Cardiac atrium fibroblast (primary cell): ENCODE measurements around the genes LMBRD1 and B3GAT2.

DNA sequence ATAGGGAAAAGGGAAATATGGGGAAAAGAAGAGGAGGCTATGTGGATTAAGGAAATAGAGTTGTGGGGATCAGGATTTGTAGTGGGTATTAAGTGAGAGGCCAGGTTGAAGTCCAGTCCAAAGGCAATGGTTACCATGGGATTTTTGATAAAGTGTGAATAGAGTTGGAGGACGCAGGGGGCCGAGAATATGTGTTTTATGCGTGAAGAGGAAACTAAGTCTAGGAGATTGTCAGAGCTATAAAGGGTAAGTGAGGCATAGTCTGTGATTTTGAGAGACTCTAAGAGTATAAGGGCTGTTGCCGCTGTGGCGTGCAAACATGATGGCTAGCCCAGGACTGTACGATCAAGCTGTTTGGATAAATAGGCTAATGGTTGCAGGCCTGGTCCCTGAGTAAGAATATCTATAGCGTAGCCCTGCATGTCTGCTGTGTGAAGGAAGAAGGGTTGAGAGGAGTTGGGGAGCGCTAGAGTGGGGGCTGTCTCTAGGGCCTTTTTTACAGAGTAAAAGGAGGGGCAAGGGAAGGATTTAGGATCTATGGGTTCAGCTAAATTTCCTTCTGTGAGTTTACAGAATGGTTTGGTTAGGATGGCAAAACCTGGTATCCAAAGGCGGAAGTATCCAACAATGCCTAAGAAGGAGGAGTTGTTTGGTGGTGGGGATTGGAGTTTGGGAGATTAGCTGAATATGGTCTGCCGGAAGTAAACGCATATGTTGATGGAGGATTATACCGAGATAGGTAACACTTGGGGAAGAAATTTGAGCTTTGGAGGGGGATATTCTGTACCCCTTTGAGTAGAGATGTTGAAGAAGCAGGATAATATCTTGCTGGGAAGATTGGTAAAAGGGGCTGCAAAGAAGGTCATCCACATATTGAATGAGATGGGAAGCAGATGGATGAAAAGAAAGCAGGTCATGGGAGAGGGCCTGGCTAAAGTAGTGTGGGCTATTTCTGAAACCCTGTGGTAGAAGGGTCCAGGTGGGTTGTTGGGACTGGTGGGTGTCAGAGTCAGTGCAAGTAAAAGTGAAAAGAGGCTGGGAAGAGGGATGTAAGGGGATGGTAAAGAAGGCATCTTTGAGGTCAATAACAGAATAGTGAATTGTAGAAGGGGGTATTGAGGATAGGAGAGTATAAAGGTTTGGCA lies 749.5 kb upstream of the ADGRB3 start:
- RAMPAGE, long total RNA: no peak

GRCh38 chr6:67887566-67888586 lies 747.2 kb upstream of the ADGRB3 start:
- RAMPAGE, long total RNA: no peak

DNA sequence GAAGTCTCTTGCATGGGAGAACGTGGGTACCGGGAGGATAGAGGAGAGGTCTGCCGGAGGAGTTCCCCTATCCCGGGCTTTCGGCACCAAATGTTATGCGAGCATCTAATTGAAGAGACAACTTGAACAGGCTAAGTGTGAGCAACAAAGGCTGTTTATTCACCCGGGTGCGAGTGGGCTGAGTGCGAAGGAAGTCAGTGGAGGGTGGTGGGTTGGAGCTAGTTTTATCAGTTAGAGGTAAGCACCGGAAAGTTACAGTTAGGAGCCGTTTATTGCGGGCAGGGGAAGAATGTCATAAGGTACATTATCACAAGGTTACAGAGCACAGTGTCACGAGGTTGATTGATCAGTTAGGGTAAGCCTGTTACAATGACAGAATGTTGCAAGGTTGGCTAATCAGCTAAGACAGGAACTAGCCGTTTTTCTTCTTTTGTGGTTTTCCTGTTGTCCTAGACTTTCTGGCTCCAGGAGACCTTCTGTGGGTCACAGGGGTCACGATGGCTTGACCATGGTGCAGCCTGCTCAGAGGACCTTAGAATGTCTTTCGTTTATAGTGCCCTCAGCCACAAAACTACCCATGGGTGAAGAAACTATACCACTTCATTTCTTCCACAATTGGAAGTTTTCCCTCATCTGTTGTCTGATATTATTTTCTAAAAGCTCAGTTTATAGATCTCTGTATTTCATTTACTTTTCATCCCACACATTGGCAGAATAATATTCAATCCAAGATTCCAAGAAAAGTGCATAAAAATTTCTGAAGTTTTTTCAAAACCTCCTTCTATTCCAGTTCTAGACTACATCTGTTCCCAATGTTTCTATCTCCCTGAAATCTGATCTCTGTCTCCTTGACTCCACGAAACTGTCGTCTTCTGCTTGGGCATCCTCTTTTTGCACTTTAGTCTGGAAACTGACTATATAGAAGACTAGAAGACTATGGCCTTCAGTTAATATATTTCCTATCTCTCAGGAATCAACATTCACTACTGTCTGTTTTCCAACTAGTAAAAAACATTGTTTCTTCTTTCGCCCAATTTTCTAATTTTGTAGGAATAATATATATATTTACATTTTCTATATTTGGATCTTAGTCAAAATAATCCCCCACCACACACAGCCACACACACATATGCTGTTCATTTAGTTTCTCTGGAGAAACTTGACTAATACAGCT lies 745.7 kb upstream of the ADGRB3 start:
- RAMPAGE, long total RNA: no peak

- RAMPAGE, long total RNA: no peak
Observed at GRCh38 chr6:68407519-68407749, 227.6 kb upstream of the ADGRB3 start.

DNA sequence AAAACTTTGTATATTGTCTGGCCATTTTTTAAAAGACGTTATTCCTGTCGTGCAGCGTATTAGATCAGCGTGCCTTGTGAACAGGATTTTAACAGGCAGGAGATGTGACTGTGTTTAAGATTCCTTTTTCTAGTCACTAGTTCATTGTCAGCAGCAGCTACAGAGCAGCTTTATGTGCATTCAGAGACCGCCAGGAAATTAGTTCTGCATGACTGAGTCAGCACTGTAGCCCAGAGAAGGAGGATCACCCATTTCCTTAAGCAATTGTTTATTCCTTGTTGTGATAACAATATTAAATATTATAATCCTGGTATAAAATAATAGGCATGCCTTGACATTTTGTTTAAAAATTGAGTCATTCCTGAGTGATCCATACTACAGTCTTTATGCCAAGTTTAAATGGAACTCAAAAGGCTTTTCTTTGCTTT lies 75.3 kb upstream of the ADGRB3 start:
- RAMPAGE, long total RNA: no peak

DNA sequence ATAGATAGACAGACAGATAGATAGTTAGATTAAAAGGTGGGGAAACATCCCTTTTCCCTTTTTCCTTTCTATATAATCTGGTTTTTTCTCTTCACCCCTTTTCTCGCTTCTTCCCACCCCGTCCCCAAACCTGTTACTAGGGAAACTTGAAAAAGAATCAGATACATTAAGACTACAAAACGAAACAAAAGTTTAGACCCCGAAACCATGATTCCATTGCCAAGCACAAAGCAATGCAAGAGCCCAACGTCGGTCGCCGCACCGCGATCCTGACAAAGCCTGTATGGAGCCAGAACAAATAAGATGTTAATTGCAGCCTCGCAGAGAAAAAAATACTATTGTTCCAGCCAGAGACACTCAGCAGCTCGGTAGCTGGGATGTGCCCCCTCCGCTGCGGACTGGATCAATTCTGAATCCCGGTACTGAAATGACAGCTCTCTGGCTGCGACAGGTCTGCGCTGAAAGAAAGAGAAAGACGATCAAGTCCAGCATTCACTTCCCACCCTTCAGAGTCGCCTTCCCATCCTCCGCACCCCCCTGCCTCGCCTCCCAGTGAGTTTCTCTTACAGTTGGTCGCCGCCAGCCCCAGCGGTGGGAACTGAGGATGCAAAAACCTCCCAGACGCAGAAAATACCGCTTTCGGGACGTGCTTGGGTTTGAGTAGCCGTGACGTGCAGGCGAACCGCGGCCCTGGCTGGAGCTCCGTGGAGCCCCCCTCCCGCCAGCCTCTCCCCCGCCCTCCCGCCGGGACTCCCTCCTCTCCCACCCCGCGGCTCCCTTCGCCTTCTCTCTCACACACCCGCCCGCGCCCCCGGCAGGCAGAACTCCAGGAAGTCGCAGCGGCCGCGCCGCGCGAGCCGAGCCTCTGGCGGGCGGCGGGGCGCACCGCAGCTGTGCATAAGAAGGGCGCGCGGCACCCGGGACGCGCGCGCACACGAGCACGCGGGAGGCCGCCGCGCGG lies 535 bp upstream of the ADGRB3 start:
- RAMPAGE, long total RNA: no peak

DNA sequence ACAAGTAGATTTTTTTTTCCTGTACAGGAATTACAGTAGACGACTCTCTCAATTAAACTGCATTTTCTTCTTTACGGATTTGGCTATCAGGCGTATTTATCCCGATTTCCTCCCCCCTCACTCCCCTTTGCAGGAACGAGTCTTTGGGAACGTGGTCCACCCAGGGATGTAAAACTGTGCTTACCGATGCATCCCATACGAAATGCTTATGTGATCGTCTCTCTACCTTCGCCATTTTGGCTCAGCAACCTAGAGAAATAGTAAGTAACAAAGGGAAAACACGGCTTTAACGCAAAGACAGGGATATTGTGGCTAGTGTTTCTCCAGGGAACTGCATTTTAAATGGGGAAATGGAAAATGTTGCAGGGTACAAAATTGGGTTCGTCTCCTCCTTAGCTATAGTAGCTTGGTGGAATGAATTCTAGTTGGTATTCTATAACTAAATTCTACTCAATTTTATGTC lies 563.6 kb downstream of the LMBRD1 start:
- RAMPAGE, long total RNA: no peak

DNA sequence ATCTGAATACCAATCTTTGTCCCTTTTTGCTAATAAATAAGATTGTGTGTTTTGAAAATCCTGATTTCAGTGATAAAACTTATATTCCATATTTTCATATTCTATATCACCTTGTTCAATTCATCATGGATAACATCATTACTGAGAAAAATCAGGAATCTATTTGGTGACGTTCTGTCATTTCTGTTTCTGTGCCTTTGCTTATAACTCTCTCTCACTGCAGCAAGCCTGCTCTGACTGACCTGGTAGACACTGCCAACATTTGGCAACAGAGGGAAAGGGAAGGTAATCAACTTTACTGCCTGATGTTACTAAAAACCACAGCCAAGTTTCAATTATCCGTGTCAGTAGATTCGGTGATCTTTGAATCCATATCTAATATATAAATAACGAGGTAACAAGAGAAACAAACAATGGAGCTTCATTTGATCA lies 502.0 kb downstream of the LMBRD1 start:
- RAMPAGE, long total RNA: no peak

DNA sequence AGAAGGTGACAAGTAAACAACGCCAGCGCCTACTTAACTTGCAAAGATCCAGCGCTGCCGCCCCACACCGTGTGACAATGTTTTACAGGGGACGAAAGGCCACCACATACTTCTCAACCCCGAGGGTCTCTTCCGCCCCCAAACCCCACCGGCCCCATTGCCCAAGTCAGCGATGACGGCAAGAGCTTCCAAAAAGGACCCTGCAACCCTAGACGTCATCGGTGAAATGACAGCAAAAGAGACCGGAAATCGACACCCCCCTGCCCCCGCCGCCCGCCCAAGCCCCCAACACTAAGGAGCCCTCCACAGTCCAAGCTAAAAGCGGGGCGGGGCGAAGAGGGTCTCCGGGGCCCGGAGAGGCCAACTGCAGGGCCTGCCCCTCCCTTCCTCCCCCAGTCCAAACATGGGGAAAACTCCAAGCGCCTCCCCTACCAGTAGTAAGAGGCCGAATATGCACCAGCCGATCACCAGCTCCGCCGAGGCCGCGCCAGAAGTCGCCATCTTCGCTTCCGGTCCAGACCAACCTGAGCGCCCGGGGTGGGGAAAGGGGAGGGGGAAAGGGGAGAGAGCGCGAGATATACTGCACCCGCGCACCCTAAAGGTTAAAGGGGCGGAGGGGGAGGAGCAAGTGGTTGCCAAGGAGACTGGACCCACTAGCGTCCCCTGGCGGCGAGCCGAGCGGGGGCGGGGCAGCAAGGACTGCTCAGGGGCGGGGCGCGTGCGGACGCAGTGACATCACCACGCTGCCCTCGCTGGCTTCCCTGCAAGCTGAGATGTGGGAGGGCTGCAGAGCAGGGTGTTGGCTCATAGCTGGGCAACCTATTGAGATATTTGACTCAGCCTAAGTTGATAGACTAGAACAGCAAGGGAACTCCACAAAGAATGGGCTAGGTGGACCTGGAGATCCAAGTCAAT lies at the start of gene LMBRD1:
TSS of gene LMBRD1 (minus strand) at position 630 of the 915 bp plus-strand sequence.
- RAMPAGE, long total RNA: start-site peak on the minus strand centred at position 519 of the sequence, 17 bp wide, 99 and 24 reads in 2 replicates

GRCh38 chr6:69881797-69882313 lies 15.5 kb downstream of the COL19A1 start:
- RAMPAGE, long total RNA: no peak

GRCh38 chr6:70811304-70812402 lies 144.0 kb downstream of the SMAP1 start:
- RAMPAGE, long total RNA: no peak

DNA sequence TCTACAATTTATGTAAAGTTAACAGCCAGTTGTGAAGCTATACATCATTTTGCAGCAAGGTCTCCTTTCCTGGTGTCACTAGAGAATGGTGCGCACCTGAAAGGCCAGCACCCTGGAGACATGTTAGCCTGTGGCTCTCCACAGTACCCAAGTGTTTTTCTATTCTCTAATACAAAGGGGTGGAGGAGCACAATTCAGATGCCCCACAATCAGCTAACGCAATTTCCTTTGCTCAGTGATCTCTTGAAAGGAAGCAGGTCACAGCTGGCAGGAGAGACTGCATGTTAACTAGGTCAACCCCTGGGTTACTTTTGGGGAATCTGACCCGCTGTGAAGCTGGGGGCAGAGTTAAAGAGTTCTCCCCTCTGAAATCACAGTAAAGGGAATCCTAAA lies 92.5 kb downstream of the B3GAT2 start:
- RAMPAGE, long total RNA: no peak

DNA sequence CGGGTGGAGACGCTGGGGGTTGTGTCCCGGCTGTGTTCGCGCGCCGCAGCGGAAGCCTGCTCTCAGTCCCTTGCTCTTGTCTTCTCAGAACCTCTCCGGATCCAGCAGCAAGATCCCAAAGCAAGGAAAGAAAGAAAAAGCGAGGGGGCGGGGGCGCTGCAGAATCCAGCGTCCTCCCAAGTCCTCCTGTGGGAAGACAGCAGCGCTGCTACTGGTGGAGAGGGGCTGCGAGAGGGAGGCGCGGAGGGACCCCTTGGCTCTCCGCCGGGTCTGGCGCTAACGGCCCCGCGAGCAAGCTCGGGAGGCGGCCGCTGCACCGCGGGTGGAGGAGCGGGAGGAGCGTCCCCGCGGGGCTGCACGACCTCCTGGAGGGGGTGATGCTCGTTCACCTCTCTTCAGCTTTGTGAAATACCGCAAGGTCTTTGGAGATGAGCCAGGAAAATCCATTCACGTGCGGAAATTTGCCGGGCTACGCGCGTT lies at the start of gene B3GAT2:
TSS of gene B3GAT2 (minus strand) at position 109 of the 480 bp plus-strand sequence.
- RAMPAGE, long total RNA: no peak

DNA sequence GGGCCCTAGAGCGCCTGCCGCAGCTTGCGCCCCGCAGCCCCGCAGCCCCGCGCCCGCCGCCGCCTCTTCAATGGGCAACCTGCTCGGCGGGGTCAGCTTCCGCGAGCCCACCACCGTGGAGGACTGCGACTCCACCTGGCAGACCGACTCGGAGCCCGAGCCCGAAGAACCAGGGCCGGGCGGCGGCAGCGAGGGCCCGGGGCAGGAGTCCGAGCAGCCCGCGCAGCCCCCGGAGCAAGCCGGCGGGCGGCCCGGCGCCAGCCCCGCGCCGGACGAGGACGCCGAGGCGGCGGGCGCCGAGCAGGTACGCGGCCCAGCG lies 215 bp downstream of the OGFRL1 start:
- RAMPAGE, long total RNA: no peak

DNA sequence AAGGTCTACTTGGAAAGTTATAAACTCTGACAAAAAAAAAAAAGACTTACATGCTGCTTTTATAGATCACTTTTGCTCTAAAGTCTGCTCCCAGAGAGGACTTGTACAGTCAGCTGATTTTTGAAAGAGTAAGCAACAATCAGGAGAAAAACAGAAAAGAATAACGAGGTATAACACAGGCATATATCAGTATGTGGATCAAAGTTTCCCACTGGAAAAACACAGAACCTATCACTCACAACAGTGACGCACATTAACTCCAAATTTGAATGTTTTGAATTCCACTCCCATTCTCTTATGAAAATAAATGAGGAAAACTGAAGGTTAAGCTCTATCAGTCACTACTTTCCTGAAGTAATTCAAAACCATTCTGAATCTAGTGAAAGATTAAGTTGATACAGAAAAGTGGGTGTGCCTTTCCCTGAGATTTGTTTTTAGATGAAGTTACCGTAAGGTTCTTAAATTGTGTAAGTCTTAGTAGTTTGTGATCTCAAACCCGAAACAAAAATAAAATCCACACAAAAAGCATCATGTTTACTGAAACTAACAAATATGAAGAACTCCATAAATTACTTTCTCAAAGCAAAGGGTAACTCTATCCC lies 115.6 kb downstream of the OGFRL1 start:
- RAMPAGE, long total RNA: no peak

DNA sequence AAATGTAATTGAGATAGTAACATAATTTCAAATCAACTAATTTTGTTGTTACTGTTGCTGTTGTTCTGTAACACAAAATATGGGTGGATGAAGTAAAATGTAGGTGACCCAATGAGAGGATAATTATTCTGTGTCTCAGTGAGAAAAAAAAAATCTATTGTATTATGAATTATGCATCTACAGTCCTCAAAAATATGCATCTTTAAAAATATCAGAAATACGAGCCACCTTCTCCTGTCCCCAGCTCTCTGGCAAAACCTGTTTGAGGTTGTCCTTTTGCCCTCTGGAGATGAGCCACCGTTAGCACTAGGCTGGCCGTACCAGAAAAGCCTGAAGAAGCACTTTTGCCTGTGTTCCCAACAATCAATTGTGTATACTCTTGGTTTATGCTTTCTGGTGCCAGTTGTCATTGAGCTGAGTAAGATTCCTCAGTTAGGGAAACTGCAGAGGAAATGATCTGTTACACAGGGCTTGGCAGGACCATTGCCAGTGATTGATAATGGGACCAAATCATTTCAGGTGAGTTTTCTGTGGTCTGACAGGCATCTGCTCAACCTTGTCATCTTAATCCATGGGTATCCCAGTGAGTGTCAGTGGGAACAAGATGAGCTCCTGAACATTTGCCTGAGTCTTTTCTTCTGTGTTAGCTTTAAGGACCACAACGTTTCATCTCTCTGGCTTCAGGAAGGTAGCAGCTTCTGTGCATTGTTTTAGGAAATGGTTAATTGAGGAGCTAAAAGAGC lies 329.9 kb downstream of the RIMS1 start:
- RAMPAGE, long total RNA: no peak

DNA sequence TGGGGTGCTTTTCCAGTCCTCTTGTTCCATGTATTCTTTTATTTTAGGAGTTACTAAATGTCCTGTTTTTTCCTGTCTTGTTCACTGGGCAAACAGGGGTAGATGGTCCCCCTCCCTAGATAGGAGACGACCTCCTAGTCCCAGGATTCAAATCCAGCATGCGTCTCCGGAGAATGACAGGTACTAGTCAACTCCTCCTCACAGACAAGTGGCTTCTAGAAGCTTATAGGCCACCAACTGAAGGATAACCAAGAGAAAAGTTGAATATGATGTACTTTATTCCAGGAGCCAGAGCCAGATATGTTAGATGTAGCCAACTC lies 347.7 kb upstream of the KCNQ5 start:
- RAMPAGE, long total RNA: no peak

- RAMPAGE, long total RNA: no peak
Observed at GRCh38 chr6:73264249-73265015, 1.4 kb upstream of the KHDC1 start.

DNA sequence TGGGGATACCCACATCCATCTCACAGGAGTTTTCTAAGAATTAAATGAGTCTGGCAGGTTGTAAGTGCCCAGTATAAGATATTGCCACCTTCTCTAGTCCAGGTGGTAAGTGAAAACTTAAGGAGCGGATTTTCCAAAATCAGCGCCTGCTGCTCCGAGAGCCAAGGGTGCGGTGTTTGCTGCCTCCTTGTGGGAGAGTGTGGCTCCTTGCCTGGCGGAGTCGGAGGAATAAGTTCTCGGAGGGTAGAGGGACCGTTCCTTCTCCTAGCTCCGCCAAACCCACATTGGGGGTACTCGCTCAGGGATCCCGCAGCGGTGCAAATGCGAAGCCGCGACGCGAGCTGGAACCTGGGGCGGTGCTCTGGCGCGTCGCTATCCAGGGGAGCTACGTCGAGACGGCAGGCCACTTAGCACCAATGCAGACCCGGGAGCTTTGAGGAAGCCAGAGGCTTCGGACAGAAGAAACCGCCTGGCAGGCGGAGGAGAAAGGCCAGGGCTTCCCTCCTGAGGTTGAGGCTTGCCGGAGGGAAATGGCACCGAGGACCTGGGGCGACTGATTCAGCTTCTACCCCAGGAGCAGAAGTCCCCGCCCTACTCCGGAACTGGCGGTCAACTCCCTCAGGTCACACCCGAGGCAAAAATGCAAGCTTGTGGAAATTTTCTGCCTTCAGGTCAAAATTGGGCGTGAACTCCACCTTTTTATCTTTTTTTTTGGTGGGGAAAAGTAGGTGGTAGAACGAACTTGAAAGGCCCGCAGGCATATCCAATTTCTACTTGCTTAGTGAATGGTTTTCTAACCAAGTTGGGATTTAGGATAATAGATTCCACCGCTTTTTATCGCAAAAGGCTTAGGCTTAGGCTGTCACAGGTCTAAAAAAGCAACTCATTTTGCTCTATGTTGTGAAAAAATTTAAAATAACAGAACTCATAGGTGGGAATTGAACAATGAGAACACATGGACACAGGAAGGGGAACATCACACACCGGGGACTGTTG lies 5.6 kb upstream of the DDX43 start:
- RAMPAGE, long total RNA: no peak

- RAMPAGE, long total RNA: no peak
Observed at GRCh38 chr6:73451219-73451435, 970 bp downstream of the CGAS start.